Subcutaneous adipose tissue (tissue), 3 donors: ENCODE results near the gene PGM1.

DNA sequence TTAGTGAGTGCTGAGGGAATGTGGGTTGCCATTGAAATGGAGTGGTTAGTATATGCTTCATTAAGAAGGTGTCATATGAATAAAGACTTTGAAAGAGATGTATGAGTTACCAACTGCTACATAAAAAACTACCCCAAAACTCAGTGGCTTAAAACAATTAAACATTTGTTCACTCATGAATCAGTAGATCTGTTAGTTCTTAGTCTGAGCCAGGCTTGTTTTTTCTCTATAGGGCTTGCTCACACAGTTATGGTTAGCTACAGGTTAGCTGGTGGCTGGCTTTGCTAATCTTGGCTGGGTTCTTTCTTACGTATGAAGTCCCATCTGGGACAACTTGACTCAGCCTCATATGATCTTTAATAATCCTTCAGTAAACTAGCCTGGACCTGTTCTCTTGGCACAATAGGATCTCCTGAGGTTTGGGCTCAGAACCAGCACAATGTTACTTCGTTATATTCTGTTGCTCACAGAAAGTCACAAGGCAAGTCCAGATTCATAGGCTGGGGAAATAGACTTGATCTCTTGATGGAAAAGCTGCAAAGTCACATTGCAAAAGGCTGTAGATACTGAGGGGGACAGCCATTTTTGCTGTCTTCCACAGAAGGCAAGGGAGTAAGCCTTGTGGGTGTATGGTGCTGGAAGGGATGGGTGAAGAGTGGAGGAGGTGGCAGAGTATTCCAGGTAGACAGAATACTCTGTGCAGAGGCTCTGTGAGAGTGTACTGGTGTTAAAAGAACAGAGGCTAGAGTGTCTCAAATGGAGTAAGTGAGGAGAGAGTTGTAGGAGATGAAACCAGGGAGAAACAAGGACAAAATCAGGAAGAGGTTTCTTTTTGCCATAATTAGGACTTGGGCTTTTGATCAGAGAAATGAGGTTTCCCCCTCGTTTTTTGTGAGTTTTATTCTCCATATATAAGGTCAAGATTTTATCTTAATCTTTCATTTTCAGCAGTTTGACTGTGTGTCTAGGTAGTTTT, 24.4 kb downstream of the EFCAB7 start:
- PRO-cap: no peak
- RAMPAGE, long total RNA, 3 experiments: start-site peak on the plus strand in 1 of 3 experiments, centred at position 481 of the sequence, 8 reads per replicate

GRCh38 chr1:63592999-63593523, at the start of gene PGM1:
PGM1 (plus strand) TSS chr1:63593411.
- PRO-cap: bidirectional peak, plus-strand start at chr1:63593246, minus-strand start at chr1:63593169; bidirectional peak, plus-strand start at chr1:63593411, minus-strand start at chr1:63593297
- RAMPAGE, long total RNA, 3 experiments: start-site peak on the plus strand in 3 of 3 experiments, at chr1:63593264-63593447 at its widest, 85 to 1,275 reads per replicate

GRCh38 chr1:63618867-63619491, 25.8 kb downstream of the PGM1 start:
- PRO-cap: no peak
- RAMPAGE, long total RNA, 3 experiments: no peak in any of the 3 experiments

DNA sequence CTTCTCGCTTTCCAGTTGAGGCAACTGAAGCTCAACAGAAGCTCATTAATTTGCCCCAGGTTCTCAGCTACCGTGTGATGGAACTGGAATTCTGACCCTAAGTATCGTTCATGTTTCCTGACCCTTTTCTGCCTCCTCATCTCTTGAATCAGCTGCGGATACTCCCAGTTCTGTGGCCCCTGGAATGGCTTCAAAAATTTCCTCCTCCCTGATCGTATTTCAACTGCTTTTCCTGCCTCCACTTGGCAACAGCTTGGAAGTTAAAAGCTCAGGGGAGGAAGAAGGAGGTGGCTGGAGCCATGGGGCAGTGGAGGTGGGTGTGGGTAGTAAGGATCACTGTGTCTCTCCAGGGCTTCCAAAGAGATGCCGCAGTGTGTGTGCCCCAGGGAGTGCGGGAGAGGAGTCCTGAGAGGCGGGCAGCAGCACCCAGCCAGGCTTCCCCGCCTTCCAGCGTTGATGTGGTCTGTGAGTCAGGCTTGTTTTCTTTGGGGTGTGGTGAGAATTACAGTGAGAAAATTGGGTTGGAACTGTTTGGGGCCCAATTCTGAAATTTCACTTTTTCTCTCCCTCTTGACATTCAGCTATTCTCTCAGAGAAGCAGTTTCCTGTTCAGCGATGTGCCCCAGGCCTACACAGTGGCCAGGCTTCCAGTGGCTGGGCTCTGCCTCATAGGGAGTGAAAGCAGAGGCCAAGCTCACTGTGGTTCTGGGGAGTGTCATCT, 68.9 kb downstream of the PGM1 start:
- PRO-cap: no peak
- RAMPAGE, long total RNA, 3 experiments: no peak in any of the 3 experiments

GRCh38 chr1:64469474-64469905, 439 bp upstream of the CACHD1 start:
- PRO-cap: no peak
- RAMPAGE, long total RNA, 3 experiments: no peak in any of the 3 experiments

DNA sequence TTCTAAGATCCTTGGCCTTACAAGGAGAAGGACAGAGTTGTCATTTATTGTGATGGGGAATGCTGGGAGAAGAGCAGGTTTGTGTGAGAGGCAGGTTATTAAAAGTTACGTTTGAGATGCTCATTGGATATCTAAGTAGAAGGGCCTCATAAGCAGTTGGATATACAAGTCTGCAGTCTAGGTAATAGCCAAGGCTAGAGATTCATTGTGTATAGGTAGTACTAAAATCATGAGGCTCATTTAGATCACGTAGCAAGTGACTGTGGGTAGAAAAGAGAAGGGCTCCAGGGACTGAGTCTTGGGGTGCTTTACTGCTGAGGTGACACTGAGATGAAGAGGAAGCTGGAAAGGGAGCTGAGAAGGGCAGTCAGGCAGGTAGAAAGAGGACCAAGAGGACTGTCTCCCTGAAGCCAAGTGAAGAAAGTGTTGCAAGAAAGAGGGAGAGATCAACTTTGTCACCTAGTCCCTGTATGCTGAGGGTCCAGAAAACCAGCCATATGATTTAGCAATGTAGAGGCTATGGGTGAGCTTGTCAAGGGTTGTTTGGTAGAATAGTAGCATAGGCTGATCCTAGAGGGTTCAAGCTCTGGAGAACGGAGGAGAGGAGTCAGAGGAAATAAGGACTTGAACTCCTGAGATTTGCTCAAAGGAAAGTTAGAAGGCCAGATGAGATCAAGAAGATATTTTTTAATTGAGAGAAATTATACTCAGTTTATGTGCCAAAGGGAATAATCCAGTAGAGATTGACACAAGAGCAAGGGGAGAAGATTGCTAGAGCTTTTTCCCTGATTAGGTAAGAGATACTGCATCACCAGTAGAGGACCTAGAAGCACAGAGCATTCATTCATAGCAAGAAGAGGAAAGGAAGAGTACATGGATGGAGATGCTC, 137.2 kb downstream of the CACHD1 start:
- PRO-cap: no peak
- RAMPAGE, long total RNA, 3 experiments: start-site peak on the plus strand in 2 of 3 experiments, centred at positions 252 to 609 of the sequence, 5 to 6 reads per replicate

GRCh38 chr1:64691363-64691984, 53.4 kb upstream of the RAVER2 start:
- PRO-cap: no peak
- RAMPAGE, long total RNA, 3 experiments: no peak in any of the 3 experiments

DNA sequence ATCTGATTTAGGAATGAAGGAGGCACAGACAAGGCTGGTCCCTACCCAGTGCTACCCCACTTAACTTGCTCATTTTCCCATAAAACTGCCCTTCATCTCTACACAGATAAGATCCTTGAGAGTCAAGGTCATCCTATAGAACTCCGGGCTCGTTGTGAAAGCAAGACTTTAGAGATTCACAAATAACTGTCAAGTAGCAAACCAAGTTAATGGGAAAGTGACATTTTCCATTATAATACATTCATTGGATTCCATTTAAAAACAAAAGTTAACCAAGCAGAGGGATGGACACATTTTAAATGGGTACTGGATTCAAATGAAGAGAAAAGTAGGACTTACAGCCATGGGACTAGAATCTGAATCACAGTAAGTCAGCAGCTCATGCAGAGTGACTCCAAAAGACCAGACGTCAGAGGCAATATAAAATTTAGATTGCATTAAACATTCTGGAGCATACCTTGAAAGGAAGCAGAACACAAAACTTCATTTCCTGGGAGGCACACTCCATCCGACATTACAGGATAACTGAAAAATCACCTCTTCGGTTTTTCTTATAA, 91.0 kb downstream of the RAVER2 start:
- PRO-cap: no peak
- RAMPAGE, long total RNA, 3 experiments: no peak in any of the 3 experiments

GRCh38 chr1:64837871-64838171, 92.9 kb downstream of the RAVER2 start:
- PRO-cap: no peak
- RAMPAGE, long total RNA, 3 experiments: no peak in any of the 3 experiments

GRCh38 chr1:64840944-64841734, 96.3 kb downstream of the RAVER2 start:
- PRO-cap: no peak
- RAMPAGE, long total RNA, 3 experiments: start-site peak on the minus strand in 2 of 3 experiments, at chr1:64841304-64841521 at its widest, 31 to 92 reads per replicate

GRCh38 chr1:64870641-64870864, 95.8 kb downstream of the JAK1 start:
- PRO-cap: no peak
- RAMPAGE, long total RNA, 3 experiments: no peak in any of the 3 experiments

- PRO-cap: no peak
- RAMPAGE, long total RNA, 3 experiments: no peak in any of the 3 experiments
These were observed 94.8 kb downstream of the JAK1 start for GRCh38 chr1:64871465-64872030.

DNA sequence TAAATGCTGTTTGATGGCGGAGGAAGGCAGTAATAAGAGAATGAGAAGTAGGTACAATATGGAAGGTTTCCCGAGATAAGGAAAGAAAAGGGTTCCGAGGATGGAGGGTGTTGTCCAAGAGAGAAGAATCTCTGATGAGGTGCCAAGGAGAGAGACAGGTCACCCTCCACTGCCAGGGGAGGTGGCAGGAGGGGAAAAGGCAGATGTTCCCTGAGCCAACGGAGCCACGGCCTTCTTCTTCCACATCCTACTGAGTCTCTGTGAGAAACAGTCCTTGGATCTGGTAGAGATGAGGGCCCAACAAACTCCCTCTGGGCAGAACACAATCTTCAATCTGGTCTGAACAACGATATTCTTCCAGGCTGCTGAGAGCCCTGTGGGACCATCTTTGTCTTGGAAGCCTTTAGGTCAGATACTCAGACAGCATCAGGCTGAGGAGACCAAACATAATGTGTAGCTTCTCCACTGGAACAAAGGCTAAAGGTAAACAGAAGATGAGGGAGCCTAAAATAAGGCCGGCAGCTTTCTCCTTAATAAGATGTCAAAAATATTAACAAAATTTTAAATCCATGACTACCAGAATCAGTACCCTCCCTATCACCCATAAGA, 90.2 kb downstream of the JAK1 start:
- PRO-cap: no peak
- RAMPAGE, long total RNA, 3 experiments: no peak in any of the 3 experiments

- PRO-cap: no peak
- RAMPAGE, long total RNA, 3 experiments: no peak in any of the 3 experiments
These were observed 40.2 kb downstream of the JAK1 start for GRCh38 chr1:64925994-64926735.

DNA sequence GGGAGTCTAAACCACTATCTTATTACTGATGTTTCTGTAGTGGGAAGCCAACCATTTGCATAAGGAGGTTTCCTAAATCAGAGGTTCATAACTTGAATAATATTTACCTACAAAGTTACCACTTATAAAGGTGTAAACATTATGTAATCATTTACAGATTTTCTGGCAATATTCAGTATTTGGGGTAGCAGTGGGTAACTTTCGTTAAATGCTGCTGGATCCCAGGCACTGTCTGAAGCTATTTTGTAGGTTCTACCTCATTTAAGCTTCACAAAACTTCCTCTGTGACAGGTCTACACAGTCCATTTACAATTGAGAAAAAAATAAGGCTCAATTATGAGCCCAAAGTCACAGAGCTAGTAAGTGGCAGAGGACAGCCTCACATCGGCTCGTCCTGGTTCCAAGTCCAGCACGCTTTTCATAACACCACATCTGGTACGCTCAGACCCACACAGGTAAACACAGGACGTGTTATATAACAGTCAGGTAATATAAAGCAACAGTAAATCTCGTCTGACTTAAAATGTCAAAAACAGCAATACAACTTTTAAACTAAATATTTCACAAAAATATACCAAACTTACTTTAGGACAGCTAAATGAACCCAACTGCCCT, 13.2 kb downstream of the JAK1 start:
- PRO-cap: no peak
- RAMPAGE, long total RNA, 3 experiments: no peak in any of the 3 experiments

- PRO-cap: no peak
- RAMPAGE, long total RNA, 3 experiments: no peak in any of the 3 experiments
These were observed 1.0 kb upstream of the JAK1 start for GRCh38 chr1:64967379-64967761.

- PRO-cap: no peak
- RAMPAGE, long total RNA, 3 experiments: no peak in any of the 3 experiments
These were observed 90.3 kb upstream of the AK4 start for GRCh38 chr1:65057708-65058098.

DNA sequence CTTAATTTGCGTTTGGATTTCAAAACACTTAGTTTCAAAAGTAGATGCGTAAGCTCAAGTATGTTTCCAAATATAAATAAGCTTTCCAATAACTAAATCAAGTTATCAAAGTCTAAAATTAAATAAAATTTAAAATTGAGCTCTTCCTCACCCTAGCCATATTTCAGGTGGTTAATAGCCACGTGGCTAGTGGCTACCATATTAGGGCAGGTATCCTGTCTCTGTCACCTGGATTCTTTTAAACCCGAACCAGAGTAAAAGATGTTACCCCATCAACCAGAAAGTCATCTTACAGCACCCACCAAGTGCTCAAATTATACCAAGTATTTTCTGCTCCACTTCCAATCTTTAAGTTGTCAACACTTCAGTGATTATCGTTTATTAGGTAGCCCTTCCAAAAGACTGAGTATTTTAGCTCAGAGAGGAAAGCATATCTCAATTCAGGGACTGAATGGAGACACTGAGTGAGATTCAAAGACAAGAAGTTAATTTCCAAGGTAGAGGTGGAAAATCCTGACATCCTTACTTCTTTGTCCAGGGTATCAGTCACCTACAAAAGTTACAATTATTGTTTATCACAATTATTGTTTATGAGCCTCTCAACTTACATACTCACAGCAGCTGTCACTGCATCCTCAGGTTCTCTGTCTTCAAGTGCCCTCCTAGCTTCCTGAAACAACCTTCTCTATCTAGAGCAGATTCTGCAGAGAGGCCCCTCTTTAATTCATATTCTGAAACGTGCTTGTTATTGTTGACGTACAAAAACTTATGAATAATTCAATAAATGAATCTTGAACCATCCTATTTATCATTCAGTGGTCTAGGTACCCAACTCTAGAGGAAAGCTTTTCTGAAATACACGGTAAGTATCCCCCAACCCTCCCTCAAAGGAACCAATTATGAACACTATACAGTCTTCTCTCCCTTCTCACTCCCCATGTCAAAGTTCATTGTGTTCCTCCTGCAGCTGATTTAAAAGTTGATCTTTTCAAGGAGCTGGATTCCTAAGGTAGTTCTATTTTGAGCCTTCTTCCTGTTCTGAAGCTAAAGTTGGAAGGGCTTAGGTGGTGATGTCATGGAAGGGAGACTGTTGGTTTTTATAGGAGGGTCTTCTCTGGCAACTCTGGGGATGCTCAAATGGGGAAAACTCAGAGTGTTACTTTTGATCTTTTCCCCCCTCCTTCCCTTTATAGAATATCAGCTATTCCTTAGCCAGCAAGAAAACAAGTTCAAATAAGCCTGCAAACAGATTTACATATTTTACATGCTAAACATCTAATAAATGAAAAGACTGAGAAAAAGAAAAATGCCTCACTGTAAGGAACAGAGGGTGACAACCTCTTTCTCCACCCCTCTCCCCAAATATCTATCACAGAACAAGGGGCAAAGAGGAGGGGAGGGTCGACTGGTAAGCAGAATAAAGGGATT, 83.4 kb upstream of the AK4 start:
- PRO-cap: no peak
- RAMPAGE, long total RNA, 3 experiments: start-site peak on the minus strand in 1 of 3 experiments, centred at positions 338 to 706 of the sequence, 25 to 33 reads per replicate

GRCh38 chr1:65065965-65066681, 81.9 kb upstream of the AK4 start:
- PRO-cap: unidirectional peak, plus-strand start at chr1:65066562
- RAMPAGE, long total RNA, 3 experiments: no peak in any of the 3 experiments

DNA sequence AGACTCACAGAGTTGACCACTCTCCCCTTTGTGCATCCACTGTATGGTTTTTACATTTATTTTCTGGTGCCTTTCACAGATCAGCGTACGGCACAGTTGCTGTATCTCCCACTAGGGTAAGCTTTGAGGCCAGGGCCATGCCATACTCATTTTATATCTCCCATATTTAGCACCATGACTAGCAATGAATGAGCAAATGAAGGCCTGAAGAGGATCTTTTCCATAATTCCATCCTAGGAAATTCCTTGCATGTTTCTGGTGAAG, 79.1 kb upstream of the AK4 start:
- PRO-cap: no peak
- RAMPAGE, long total RNA, 3 experiments: no peak in any of the 3 experiments